ENCODE results near the gene PCGF5.

DNA sequence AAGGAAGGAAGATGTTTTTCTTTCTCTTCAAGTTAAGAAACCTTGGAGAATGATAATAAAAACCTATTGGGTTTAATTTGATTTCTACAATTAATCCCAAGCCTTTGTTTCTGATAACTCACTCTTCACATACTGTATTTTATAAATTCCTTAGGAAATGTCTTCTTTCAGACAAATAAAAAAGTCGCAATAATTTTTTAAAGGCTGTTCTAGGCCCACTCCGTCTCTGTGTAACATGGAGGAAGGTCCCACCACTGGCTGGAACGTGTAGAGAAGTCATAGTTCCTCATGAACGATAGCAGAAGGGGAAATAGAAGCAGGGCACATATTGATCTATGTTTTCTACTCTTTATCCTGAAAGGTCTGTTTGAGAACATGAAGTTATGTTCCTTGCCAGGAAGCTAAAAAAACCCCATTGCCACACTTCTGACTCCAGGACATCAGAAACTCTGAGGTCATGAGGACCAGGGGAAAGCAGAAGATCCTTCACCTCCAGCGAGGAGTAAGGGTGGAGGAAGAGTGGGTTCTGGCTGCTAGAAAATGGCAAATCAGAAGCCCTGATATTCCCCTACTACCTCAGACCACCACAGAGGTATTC is 10.8 kb downstream of the ANKRD22 start:
- PRO-cap = no peak

GRCh38 chr10:88992792-88993617 is 2.4 kb downstream of the FAS start:
- PRO-cap = no peak

- PRO-cap = no peak
These were observed 617 bp downstream of the LIPA start for GRCh38 chr10:89250648-89251668.

DNA sequence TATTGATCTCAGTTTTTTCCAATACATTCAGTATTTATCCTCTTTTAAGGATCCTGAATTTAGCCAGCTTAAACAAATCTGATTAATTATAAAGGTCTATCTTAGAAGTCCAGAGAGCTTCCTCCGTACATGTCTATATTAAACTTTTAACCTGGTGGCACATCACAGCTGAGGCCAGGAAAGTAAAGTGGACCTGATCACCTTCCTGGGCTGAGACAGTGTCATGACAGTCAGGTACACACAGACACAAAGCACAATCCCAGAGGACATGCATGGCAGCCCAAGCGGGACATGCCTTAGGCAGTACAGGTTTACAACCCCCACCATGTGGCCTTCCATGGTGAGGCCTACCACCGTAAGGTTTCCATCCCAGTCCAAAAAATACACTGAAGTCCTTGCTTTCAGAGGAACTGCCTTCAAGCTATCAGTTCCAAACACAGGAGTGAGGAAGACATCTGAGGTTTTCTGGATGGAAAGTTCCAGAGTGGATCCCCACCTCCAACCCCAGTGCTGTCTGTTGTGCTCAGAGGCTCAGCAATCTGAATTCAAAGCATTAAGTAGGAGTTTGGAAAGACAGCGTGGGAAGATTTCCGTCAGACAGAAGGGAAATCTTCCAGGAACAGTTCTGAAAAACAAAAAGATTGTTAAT is 19.9 kb downstream of the IFIT3 start:
- PRO-cap = no peak

DNA sequence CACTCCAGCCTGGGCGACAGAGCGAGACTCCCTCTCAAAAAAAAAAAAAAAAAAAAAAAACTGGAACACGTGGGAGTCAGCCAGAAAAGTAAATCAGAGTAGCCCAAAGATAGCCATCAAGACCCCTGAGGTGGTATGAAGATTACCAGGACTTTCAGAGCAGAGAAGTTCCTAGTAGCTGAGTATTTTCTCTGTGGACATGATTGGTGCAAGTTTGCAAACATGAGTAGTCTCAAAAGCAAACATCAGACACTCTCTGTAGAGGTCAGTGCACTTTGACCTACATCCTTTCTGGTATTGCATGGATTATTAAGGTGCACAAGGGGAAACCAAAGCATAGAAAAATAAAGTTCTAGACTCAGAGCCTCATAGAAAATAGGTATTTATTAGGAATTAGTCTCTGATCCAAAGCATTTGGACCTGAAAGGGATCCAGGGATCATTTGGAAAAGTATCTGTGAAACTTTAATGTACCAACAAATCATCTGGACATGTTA is 4.5 kb upstream of the IFIT1B start:
- PRO-cap = no peak

DNA sequence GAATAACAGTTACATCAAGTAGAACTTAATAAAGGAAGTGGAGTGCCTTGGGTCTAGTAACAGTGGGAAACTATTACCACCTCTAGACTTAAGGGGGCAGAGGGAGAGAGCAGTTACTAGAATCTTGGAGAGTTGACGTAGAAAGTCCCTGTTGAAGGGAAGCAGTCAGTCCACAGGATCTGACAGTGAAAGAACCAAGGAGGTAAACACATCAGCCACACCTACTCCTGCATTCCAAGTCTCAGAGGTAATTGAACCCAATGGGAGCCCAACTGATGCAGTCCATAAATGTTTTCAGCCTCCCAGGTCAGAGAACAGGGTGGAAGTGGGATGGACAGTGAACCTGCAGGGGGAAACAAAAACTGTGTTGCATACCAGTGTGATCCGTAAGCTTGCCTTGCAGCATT is 57.3 kb downstream of the SLC16A12 start:
- PRO-cap = no peak

DNA sequence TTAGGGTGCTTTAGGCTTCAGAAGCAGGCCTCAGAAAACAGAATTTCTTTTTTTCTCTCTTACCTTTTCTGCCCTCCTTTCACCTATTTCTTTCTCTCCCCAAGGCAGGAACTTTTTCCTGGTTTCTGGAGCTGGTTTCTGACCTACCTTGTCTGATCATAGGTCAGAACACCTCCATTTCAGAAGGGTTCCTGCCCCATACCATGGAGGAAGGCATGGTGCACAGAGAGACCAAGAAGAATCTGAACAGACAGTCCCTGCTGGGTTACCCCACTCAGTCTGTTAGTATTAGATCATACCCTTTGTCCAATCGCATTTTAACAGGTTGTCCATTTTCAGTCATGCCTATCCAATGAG is 21.0 kb upstream of the SLC16A12 start:
- PRO-cap = no peak

- PRO-cap = no peak
These were observed 1.6 kb upstream of the KIF20B start for GRCh38 chr10:89699791-89700226.

DNA sequence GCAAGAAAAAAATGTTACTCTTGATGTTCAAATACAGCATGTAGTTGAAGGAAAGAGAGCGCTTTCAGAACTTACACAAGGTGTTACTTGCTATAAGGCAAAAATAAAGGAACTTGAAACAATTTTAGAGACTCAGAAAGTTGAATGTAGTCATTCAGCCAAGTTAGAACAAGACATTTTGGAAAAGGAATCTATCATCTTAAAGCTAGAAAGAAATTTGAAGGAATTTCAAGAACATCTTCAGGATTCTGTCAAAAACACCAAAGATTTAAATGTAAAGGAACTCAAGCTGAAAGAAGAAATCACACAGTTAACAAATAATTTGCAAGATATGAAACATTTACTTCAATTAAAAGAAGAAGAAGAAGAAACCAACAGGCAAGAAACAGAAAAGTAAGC is 36.8 kb downstream of the KIF20B start:
- PRO-cap = no peak

DNA sequence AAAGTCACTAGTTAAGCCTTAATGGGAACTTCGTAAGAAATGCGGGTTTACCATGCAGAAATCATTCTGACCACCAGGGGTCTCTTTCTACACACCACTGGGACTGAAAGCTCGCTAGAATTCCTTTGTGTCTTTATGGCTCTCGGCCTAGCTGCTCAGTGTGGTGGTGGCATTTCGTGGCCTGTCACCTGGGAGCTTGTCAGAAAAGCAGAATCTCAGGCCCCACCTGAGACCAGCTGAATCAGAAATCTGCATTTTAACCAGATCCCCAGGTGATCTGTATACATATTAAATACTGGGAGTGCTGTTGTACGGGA is 9.3 kb downstream of the ANKRD1 start:
- PRO-cap = no peak

- PRO-cap = bidirectional peak, plus-strand start at chr10:91220773, minus-strand start at chr10:91220491
These were observed at the start of gene PCGF5 for GRCh38 chr10:91219945-91220985. PCGF5 (plus strand) TSS chr10:91220663.

GRCh38 chr10:91222495-91223410 is 2.3 kb downstream of the PCGF5 start:
- PRO-cap = no peak

- PRO-cap = unidirectional peak, minus-strand start at chr10:91223584
These were observed 2.9 kb downstream of the PCGF5 start for GRCh38 chr10:91223455-91223657.

- PRO-cap = no peak
These were observed 3.6 kb downstream of the HECTD2 start for GRCh38 chr10:91413502-91414483.

GRCh38 chr10:91632061-91632307 is 887 bp downstream of the PPP1R3C start:
- PRO-cap = no peak

- PRO-cap = unidirectional peak, plus-strand start at chr10:91796470
These were observed 2.1 kb upstream of the TNKS2 start for GRCh38 chr10:91796081-91796636.

GRCh38 chr10:91798597-91799588 is 667 bp downstream of the TNKS2 start:
- PRO-cap = unidirectional peak, minus-strand start at chr10:91798810; unidirectional peak, minus-strand start at chr10:91799034; bidirectional peak, plus-strand start at chr10:91799471, minus-strand start at chr10:91799204

DNA sequence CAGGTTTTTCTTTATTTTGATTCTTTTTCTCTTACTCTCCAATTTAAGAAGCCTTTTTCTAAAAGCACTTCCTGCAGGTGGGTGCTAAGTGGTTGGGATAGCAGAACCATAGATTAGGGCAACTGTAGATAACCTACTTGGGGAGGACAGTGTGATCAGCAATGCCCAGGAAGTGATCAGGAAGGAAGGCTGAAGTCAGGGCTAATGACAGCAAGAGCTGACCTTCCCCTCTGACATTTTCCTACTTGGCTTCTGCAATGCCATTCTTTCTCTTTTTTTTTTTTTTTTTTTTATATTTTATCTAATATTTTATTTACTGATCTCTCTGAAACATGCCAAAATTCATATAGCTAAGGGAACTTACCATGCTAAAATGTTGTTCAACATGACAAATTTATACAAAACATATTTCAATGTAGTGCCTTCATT is 7.6 kb downstream of the TNKS2 start:
- PRO-cap = no peak

DNA sequence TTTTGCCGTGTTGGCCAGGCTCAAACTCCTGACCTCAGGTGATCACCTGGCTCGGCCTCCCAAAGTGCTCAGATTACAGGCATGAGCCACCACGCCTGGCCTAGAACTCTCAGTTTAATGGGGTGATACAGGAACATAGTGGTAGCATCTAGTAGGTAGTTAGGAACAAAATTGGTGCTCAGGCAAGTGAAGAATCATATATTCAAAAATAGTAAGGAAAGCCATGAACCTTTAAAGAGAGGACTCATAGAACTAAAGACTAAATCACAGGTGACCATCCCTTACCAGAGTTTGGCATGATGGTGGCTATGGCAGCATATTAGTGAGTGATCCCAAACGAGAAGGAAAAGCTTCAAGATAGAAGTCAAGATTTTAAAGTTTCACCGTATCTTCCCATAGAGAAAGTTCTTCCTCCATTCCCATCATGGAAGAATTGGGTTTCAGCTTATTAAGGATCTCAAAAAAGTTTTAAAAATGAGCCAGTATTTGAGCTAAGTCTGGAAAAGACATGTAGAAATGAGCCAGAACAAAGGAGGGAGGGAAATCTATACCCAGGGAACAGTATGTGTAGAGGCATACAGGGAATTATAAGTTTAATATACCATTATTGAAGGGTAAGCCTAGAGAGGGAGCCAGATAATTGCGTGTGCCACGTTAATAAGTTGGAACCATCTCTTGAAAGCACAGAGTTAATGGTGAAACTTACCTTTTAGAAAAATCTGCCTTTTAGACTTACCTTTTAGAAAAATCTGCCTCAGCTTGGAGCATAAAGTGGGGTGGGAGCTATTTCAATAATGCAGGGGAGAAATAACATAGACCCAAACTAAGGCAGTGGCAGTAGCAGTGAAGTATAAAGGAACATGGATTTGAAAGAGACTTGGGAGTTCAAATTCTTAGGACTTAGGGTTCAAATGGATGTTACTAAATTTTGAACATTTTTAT is 23.3 kb downstream of the TNKS2 start:
- PRO-cap = no peak

- PRO-cap = no peak
These were observed 138.9 kb downstream of the CPEB3 start for GRCh38 chr10:92151871-92152422.